Vein endothelial cell (primary cell): ENCODE results near the gene GALNT4.

DNA sequence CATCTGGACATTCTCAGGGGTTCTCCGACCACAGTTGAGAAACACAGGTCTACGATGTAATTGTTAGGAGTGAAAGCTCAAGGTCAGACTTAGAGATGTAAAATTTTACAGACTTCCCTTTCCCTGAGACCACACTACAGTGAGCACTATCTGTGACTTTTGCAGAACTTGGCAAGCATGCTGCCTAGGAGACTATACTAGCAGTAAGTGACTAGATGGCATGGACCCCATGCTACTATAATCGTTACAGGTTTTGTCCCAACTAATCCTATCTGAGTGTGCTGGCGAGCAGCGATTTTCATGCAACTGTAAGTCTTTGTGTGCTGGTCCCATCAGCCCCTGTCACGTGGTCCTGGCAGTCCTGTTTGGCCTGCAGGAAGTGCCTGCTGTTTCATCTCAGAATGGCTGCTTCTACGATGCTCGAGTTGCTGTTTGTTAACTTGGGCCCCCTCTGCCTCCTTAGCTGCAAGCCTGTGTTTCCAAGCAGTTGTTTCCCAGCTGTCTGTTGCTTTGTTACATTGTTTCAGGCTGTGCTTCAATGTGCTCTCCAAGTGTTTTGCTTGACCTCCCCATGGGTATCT lies 21.7 kb downstream of the TMTC2 start:
- CAGE, long polyA plus RNA, result no peak

DNA sequence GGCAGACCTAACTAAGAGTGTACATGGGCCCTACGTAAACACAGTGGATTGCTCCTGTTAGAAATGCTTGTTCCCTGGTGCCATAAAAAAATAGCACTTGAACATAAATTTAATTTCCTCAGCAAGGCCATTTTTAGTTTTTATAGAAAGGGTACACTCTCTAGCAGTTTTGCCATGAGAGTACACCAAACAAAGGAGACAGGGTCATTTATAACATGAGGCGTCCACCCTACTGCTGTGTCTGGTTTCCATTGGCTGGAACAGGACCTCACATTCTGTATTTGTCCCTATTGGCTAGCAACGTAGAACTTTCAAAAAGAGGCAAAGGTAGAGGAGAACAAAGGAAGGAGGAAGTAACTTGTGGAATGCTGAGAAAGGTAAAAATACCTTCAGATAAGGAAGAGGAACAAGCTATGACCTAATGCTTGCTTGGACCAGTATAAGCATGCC lies 118.1 kb downstream of the TMTC2 start:
- CAGE, long polyA plus RNA, result no peak

- CAGE, long polyA plus RNA, result no peak
Observed at GRCh38 chr12:83150531-83150932, 463.8 kb downstream of the TMTC2 start.

DNA sequence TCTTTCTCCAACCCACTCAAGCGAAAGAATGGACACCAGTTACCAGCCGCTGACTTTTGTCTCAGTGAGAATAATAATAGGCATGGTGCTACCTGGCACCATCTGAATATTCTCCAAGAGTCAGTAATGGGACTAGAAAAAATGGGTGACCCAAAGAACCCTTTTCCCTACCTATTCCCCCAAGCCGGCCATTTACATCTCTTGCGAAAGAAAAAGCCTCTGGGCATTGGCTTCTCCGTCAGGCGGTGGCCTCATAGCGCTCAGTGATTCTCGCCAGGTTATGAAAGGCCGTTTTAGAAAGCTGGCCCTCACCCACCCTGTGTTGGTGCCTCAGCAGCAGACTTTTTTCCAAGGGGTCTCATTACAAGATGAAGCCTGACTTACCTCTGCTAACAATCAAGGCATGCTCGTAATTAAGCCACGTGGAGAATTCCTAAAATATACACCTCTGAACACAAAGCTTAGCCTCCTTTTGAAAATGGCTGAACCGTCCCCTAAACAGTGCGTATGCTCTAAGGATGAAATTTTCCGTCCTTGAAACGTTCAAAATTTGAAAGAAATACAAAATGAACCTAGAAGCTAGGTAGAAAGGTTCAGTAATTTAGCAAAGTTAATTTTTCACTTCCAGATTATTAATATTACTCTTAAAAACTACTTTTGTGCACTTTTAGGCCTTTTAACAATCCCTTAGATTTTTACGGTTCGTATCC lies 672 bp upstream of the SLC6A15 start:
- CAGE, long polyA plus RNA, result no peak

GRCh38 chr12:84986200-84986520 lies 49.9 kb downstream of the TSPAN19 start:
- CAGE, long polyA plus RNA, result no peak

DNA sequence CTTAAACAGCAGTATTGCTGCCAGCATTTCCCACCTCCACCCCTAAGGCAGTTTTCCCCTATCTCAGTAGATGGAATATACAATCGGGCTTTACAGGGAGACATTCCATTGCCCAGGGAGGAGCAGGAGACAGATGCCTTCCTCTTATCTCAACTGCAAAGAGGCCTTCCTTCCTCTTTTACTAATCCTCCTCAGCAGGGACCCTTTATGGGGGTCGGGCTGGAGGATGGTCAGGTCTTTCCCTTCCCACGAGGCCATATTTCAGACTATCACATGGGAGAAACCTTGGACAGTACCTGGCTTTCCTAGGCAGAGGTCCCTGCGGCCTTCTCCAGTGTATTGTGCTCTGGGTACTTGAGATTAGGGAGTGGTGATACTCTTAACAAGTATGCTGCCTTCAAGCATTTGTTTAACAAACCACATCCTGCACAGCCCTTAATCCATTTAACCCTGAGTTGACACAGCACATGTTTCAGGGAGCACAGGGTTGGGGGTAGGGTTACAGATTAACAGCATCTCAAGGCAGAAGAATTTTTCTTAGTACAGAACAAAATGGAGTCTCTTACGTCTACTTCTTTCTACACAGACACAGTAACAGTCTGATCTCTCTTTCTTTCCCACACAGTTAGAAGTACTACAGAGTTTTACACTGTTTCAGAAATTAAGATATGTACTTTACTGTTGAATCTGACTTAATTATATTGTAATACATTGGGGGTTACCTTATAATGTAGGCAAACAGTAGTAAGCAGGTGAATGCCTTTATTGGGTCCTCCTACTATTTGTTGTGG lies 189.5 kb downstream of the ALX1 start:
- CAGE, long polyA plus RNA, result no peak

- CAGE, long polyA plus RNA, result no peak
Observed at GRCh38 chr12:86134386-86135078, 121.7 kb downstream of the MGAT4C start.

GRCh38 chr12:88579507-88579928 lies 753 bp downstream of the KITLG start:
- CAGE, long polyA plus RNA, result no peak

DNA sequence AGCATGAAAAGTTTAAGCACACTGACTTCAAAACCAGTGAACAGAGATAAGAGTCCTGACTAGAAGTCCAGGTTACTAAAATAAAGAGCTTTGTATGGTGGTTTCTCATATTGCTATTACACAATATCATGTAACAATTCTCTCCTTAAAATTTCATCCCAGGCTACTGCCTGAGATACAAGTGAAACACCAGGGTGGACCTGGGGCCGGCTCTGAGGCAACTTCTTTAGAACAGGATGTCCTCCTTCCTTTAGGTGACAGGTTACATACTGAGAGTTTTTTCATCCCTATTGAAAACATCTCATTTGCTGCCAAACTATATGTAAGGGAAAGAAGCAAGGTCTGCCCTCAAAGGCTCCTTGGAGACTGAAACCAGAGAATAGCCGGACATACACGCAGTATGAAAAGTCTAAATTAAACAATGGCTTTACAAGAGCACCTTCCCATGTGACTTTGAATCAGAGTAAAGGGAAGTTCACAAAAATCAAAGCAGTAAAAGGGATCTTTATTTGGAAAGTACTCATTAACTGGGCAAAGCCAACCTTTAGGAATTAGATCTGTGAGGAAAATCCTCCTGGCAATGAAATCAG lies 139.9 kb downstream of the DUSP6 start:
- CAGE, long polyA plus RNA, result no peak

DNA sequence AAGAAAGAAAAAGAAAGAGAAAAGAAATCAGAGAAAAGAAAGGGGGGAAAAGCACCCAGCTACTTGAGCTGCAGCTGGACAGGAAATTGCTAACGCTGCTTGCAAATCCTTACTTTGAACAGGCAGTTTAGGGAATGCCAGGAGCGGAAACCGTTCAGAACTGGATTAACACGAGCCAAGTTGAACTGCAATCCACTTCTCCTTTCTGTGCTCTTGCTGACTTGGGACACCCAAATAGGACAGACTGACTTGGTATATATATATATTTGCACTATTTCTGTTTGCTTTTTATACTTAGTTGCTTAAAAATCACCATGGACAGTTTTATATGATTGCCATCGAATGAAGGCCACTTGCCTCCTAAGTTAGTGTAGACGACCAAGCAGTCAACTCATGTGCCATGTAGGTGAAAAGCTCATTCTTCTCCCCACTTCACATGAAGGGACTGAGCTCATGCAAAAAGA lies 5.5 kb downstream of the DUSP6 start:
- CAGE, long polyA plus RNA, result no peak

DNA sequence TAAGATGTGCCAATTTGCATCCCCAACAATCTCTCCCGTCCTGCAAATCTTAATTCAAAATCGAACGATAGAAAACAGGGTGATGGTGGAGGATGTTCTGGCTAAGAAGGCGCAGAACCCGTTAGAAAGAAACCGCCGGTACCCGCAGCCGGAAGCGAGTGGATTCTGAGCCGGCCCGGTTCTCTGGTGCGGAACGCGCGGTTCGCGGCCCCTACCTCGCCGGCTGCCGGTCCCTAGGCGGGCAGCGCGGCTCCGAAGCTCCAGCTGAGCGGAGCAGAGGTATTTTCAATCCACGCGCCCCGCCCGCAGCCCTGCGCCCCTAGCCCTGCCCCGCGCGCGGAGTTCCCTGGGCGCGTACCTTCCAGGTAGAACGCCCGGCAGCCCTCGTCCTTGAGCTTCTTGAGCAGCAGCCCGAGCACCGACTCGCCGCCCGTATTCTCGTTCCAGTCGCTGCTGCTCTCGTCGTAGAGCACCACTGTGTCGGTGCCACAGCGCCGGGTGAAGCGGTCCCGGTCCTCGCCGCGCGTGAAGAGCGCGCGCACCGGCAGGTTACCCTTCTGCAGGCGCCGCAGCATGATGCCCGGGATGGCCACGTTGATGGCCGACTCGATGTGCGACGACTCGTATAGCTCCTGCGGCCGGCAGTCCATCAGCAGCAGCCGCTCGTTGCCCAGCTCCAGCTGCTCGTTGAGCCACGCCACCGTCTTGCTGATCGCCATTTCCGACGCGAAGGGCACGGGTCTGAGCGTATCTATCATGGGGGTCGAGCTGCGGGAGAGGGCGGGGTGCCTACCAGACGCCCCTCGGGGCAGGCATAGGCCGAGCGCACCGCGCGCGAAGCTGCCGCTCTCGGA lies 792 bp downstream of the DUSP6 start:
- CAGE, long polyA plus RNA, result no peak

- CAGE, long polyA plus RNA, result no peak
Observed at GRCh38 chr12:89382229-89382724, 30.0 kb upstream of the DUSP6 start.

DNA sequence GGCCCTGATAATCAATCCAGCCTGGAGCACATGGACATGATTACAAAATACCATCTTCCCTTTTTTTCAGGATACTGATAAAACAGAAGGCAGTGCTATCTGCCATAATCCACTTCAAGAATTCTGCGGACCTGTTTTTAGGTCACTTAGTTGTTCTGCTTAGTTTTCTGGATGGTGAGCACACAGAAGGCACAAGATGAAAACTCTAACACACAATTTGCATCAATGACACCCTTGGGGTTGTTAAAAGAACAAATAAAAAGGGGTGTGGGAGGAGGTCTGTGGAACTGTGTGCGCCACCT lies 31.1 kb upstream of the DUSP6 start:
- CAGE, long polyA plus RNA, result no peak

DNA sequence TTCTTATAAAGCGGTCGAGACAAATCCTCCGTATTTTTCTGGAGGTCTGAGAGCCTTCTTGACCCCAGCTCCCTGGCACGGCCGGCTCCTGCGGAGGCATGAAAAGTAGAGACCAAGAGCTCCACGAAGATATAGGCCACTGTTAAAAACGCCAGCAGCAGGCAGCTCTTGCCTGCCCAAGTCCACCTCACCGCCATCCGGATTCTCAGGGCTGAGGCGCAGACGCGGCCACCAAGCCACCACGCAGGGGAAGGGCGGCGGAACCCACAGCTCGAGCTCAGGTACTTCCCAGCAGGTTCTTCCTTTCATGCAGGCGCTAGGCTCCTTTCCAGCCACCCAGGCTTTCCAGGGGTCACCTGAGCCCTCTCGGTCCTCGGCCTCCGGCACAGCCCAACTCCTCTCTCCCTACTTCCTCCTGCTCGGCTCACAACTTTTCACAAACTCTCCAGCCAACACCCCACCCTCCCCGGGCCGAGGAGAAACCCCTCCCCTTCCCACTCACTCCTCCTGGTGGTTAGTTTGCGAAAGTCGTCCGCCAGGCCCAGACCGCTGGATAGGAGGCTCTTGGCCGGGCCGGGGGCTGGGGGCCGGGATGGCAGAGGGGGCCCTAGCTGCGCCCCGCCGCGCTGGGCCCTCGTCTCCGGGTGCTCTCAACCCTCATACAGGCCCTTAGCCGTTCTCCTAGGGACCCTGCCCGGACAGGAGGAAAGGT lies at the start of gene GALNT4:
Gene GALNT4, minus strand, starts transcription at position 444 of the 712 bp plus-strand sequence.
- CAGE, long polyA plus RNA, result no peak

- CAGE, long polyA plus RNA, result no peak
Observed at GRCh38 chr12:89862639-89863264, 154.1 kb upstream of the ATP2B1 start.

GRCh38 chr12:91113224-91113560 lies 1.9 kb upstream of the LUM start:
- CAGE, long polyA plus RNA, result no peak

DNA sequence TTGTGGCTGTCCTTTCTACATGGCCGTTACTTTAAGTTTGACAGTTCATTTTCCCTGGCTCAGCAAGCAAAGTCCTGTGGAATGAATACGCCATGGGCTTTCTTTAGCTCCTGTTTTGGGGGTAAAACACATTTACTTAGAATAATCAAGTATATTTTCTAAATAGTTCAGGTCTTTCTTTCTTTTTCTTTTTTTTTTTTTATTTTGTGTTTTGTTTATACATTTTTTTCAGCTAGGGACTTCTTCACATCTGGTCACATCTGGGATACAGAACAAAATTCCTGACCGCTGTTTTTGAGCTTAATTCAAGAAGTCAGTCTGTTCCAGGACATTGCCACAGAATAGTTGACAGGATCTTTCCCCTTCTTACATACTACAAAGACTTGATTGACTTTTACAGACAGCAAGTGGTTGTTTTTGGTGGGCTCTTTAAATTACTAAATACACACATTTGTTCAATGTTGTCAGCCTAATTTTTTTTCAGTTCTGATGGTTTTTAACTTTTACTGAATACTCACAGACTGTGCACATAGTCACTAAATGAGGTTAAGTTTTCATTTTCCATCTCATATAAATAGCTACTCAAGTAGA lies 41.8 kb upstream of the DCN start:
- CAGE, long polyA plus RNA, result no peak

DNA sequence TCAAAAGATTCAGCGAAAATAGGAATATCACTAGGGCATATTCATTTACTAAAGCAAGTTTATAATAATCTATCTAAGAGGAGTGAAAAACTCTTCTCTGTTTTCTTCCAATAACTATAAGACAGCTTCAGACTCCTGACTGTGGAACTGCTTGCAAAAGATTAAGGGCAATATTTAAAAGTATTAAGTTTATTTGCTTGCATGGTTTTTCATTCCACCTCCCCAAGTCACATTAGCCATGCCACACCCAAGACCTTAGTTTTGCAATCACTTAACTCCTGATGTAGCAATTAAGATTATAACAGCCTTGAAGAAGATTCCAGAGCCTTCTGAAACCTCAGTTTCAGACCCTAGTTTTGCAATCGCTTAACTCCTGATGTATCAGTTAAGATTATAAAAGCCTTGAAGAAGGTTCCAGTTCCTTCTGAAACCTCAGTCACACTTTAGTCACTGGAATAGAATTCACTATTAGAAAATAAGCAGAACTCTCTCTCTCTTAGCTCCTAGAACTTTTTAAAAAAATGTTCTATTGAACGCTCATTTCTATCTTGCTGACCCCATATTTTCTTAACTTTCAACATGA lies 42.7 kb upstream of the DCN start:
- CAGE, long polyA plus RNA, result no peak

DNA sequence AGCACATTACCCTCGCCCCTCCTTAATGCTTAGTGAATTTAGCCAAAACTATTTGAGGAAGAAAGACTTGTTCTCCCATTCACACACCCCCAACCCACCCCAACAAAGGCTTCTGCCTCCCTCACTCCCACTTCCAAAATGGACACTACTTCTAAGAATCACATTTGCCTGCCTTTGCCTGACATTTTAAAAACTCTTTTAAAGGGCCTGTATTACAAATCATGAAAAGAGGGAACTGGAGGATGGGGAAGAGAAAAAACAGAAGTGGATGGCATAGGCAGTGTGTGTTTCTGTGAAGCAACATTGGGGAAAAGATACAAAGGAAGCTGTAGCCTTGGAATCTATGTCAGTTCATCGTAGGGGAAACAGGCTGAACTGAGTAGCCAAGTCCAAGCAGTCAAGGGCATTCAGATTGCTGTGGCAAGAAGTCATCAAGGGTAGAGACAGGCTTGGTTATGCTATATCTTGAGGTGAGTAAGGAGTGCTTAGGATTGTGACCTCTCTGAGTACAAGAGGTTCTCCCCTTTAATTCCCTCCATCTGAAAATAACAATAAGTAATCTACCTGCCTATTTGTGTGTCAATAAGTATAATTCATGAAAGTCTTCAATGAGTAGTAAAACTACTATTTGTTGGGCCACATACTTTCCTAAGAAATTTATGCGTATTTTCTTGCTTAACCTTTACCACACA lies 273.8 kb downstream of the BTG1 start:
- CAGE, long polyA plus RNA, result no peak

GRCh38 chr12:92051912-92052586 lies 93.6 kb downstream of the BTG1 start:
- CAGE, long polyA plus RNA, result no peak